Mesenchymal stem cell of adipose (primary cell): ENCODE data around the genes SLC22A1 and SLC22A3.

- CAGE, long polyA plus RNA: no peak
These were observed 30.9 kb upstream of the SLC22A1 start for GRCh38 chr6:160090715-160091156.

- CAGE, long polyA plus RNA: no peak
These were observed 19.2 kb upstream of the SLC22A1 start for GRCh38 chr6:160102434-160102746.

- CAGE, long polyA plus RNA: no peak
These were observed at the start of gene SLC22A1 for GRCh38 chr6:160121426-160122424. SLC22A1 (plus strand) TSS chr6:160121815.

DNA sequence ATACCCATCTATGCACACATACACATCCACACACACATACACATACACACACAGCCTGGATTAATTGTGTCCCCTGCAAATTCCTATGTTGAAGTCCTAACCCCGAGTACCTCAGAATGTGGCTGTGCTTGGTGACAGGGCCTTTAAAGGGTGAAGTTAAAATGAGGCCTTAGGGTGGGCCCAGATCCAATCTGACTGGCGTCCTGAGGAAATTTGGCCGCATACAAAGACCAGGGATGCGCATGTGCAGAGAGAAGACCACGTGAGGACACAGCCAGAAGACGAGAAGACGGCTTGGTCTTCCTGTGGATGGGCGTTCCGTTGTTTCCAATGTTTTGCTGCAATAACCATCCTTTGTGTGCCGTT lies 40.9 kb upstream of the SLC22A2 start:
- CAGE, long polyA plus RNA: no peak

- CAGE, long polyA plus RNA: no peak
These were observed at the start of gene SLC22A3 for GRCh38 chr6:160347631-160348485. SLC22A3 (plus strand) TSS chr6:160348378.

- CAGE, long polyA plus RNA: no peak
These were observed 1.5 kb downstream of the SLC22A3 start for GRCh38 chr6:160349685-160350168.

DNA sequence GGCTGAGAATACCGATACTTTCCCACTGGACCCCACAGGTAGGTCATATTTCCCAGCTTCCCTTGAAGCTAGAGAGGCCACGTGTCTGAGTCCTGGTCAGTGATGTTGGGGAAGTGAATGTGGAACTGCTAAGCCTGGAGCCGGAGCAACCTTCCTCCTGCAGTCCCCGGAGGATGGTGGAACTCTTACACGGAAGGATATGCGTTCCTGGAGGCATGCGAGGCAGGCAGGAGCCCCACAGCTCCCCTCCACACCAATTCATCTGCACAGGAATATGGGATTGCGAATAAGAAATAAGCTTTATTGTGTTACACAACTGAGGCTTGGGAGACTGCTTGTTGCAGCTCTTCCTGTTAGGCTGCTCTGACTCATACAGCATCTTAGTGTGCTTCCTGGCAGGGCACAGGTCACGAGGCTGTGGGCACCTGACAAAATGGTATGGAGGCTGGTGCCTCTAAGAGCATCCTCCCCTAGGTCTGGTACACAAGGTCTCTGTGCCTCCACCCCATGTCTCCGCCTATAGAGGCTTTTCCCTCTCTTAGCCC lies 6.7 kb downstream of the SLC22A3 start:
- CAGE, long polyA plus RNA: no peak

DNA sequence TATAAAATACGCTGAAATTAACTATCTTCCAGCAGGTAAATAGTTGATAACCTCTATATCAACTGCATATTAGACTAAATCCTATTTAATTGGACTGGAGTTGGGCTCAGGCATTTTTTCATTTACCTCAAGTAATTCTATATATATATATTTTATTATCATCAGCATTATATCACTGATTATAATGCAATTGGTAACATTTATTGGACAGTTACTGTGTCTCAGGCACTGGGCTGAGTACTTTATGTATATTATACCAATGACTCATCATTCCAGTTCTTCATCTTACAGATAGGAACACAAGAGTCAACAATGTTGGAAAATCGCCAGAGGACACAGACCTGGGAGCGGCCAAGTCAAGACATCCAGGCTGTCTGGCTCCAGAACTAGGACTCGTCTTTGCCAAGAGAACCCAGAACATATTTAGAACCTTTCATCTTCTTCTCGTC lies 43.1 kb downstream of the SLC22A3 start:
- CAGE, long polyA plus RNA: no peak

GRCh38 chr6:160431135-160431429 lies 82.9 kb downstream of the SLC22A3 start:
- CAGE, long polyA plus RNA: no peak

- CAGE, long polyA plus RNA: no peak
These were observed 38.6 kb upstream of the MAP3K4 start for GRCh38 chr6:160952924-160953402.

DNA sequence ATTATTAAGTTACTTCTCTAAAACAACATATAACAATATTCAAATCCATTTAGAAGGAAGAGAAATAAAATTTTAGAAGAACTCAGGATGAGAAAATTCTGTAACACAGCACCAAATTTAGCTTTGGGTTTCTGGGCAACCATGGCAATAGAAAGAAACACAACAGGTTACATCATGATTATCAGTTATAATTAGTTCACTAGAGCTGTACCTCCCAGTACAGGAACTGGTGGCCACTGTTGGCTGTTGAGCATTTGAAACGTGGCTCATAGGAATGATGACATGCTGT lies 23.8 kb upstream of the MAP3K4 start:
- CAGE, long polyA plus RNA: no peak

DNA sequence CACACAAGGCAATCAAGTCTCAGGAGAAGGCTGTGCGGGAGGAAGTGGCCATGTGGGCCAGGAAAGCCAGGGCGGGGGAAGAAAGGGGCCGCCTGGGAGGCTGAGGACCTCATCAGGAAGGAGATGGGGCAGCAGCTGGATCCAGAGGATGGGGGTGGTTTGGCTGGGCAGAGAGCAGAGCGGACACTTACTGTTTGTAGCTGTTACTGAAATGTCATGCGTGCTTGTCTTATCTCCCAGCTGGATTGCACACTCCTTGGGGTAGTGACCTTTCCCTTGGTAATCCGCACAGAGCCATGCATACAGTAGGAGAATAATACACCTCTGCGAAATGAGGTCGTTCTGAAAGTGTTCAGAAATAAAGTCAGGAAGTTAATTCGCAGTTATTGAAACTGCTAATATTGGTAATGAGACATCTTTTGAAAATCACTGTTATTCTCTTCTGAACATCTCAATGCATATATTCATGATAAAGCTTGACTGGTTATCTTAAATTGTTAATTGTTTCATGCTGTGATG lies 18.2 kb upstream of the MAP3K4 start:
- CAGE, long polyA plus RNA: no peak

DNA sequence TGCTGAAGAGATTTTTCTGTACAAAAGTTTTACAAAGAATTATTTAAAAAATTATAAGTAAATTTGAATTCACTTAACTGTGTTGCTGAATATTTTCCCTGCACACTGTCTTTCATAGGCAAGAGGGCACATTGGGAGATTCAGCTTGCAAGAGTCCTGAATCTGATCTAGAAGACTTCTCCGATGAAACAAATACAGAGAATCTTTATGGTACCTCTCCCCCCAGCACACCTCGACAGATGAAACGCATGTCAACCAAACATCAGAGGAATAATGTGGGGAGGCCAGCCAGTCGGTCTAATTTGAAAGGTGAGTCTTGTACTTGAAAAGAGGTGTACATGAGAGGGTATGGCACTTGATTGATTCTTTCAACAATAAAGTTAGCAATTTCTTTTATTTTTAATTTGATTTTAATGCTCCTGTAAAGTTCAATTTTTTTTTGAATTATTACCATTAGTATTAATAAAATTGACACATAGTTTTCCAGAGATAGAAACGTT lies 42.6 kb downstream of the MAP3K4 start:
- CAGE, long polyA plus RNA: no peak

GRCh38 chr6:161049217-161050057 lies 57.9 kb downstream of the MAP3K4 start:
- CAGE, long polyA plus RNA: no peak

GRCh38 chr6:161076603-161077033 lies 85.0 kb downstream of the MAP3K4 start:
- CAGE, long polyA plus RNA: no peak

- CAGE, long polyA plus RNA: no peak
These were observed 212.4 kb upstream of the AGPAT4 start for GRCh38 chr6:161486254-161486630.

DNA sequence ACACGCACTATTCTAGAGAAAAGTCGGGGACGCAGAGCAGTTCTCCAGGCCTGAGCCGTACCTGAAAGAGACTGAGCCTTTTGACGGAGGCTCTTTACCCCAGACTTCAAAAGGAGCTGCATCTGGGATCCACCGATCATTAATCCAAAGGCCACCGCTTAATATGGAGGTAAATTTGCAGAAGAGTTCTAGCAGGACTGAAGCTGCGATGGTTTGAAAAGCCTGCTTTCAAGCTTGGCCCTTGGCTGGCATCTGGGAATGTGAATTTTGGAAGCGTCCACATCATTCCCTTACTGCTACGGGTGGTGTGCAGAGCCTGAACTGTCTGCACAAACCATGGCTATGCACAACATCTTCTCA lies 671.2 kb downstream of the PRKN start:
- CAGE, long polyA plus RNA: no peak

DNA sequence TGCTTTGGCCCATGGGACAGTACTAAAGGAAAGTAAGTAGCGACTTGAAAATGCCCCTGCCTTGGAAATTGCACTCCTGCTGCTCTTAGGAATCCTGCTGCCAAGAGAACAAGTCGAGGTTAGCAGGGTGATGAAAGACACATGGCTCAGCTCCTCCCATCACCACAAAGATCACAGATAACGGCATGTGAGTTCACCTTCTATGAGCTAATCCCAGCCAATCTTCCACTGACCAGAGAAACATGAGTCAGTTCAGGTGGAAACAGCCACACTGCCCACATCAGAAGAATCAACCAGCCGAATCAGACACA lies 106.4 kb downstream of the PRKN start:
- CAGE, long polyA plus RNA: no peak

DNA sequence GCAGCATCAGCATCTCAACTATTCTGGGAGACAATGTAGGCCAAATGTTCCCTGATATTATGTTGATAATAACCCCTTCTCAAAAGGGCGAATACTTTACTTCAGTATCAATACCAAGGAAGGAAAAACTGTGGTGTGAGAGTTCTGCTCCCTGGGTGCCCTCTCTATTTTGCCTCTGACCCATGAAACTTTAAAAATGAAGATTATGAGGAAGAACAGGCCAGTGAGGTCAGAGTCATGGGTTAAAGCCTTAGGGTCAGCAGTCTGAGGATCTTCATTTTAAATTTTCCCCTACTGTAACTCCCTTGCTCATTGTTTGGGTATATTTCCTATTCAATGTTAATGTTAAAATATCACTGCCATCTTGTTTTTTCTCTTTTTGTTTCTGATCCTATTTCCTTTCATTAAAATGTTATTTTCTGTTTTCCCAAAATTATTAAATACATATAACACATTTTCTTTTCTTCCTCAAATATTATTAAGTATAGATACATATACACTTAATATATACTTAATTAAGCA lies 47.9 kb downstream of the PRKN start:
- CAGE, long polyA plus RNA: no peak

GRCh38 chr6:162899331-162899739 lies 171.6 kb downstream of the PACRG start:
- CAGE, long polyA plus RNA: no peak